Left ventricle myocardium (tissue), 1 donor: Measurements from ENCODE around the genes IFITM5, IFITM1 and RNH1.

GRCh38 chr11:298361-299158 is 766 bp downstream of the IFITM5 start:
- PRO-cap, result no peak

GRCh38 chr11:299195-299741 is at the start of gene IFITM5:
TSS of gene IFITM5 (minus strand) at chr11:299526.
- PRO-cap, result no peak

DNA sequence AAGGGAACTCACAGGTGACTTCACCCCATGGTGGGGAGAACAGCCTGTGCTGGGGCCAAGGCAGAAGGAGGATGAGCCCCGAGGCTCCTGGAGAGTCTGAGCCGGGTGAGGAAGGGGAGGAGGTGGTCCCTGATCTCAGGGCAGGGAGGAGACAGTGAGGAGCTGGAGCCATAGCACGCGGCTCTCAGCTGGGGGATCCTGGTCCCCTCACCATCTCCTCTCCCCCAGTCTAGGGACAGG is 1.1 kb downstream of the IFITM2 start:
- PRO-cap, result no peak

DNA sequence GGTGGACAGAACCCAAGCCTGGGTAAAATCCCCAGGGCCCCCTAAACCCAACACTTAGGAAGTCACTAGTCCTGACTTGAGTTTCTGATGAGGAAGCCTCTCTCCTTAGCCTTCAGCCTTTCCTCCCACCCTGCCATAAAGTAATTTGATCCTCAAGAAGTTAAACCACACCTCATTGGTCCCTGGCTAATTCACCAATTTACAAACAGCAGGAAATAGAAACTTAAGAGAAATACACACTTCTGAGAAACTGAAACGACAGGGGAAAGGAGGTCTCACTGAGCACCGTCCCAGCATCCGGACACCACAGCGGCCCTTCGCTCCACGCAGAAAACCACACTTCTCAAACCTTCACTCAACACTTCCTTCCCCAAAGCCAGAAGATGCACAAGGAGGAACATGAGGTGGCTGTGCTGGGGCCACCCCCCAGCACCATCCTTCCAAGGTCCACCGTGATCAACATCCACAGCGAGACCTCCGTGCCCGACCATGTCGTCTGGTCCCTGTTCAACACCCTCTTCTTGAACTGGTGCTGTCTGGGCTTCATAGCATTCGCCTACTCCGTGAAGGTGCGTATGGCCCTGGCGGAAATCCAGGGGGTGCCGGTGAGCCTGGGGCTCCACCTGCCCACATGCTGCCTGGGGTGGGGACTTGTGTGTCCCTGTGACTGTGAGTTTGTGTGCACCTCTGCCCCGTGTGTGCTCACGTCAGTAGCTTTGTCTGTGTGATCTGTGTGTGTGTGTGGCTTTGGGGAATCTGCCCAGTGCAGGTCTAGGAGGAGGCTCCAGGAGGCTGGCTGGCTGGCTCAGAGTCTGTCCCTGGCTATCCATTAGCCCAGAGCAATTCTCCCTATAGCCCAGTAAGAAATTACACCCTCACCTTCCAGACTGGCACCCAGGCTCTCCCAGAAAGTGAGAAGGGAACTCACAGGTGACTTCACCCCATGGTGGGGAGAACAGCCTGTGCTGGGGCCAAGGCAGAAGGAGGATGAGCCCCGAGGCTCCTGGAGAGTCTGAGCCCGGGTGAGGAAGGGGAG is at the start of gene IFITM1:
Gene IFITM1 (plus strand): TSS at position 253 of the 1,036 bp plus-strand sequence.
- PRO-cap, result bidirectional peak, plus-strand start at position 253 of the sequence, minus-strand start at position 86 of the sequence; bidirectional peak, plus-strand start at position 805 of the sequence, minus-strand start at position 726 of the sequence

DNA sequence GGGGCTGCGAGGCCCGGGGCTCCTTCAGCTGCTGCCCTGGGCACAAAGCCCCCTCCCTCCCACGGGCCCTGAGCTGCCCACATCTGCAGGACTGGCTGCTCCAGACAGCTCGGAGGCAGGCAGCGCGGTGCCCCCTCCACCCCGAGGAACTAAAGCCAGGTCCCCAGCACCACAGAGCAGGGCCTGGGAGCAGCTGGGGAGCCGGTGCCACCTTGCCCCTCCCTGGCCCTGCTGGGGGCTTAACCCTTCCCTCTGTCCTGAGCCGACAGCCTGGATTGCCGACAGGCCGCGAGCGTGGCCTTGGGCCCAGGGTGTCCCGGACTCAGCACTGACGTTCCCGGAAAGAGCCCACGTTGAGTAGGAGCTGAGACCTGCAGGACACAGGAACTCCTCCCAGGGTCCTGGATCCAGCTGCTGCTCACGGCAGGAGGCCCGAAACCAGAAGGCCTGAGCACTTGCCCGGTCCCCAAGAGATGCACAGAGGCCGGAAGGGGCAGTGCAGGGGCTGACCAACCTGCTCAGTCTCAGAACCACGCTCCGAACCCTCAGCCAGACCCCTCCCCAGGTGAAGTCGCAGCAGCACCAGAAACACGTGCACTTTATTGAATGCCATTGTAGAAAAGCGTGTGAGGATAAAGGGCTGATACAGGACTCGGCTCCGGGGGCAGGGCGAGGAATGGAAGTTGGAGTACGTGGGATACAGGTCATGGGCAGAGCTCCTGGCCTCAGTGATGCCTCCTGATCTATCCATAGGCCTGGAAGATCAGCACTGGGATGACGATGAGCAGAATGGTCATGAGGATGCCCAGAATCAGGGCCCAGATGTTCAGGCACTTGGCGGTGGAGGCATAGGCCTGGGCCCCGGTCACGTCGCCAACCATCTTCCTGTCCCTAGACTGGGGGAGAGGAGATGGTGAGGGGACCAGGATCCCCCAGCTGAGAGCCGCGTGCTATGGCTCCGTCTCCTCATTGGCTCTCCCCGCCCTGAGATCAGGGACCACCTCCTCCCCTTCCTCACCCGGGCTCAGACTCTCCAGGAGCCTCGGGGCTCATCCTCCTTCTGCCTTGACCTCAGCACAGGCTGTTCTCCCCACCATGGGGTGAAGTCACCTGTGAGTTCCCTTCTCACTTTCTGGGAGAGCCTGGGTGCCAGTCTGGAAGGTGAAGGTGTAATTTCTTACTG is 1.2 kb downstream of the IFITM3 start:
- PRO-cap, result unidirectional peak, plus-strand start at position 1,027 of the sequence

DNA sequence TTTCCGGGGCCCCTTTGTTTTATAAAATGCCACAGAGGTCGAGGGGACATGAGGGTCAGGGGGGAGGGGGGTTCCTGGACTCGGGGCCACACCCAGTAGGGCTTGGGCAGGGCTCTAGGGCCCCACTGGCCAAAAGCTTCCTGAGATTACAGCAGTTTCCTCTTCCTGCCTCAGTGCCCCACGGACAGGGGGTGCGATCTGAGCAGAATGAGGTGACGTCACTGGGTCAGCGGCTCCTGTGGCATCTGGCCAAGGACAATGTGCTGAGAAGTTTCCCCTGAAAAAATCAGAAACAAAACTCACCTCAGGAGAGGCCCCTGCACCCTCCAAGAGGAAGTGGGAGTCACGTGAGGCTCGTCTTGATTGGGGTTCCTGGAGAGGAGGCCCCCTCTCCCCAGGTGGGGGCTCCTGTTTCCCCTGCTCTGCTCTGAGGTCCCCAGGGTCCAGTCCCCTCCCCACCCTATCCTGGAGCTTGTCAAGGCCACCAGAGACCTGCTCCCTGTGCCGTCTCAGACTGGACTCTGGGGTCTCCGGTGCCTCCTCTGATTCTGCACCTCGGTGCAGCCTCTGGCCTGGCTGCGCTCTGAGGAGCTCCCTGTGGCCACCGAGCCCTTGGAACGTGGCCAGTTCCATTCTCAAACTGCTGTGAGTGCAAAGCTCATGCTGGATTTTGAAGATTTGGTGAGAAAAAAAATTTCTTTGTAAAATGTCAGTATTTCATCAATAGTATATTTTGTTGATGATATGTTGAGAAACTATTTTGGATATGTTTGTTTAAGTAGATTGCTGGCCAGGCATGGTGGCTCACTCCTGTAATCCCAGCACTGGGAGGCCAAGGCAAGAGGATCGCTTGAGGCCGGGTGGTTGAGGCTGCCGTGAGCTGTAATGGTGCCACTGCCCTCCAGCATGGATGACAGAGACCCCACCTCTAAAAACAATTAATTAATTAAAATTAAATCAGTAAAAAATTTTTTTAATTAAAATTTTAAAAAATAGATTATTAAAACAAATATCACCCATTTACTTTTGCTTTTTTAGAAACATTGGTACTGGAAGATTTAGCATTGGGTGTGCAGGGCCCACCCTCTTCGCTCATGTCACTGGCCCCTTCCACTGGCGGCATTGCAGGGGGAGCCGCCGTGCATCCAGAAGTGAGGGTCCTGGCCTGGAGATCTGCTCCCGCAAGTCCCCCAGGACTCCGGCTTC is 6.7 kb upstream of the IFITM3 start:
- PRO-cap, result bidirectional peak, plus-strand start at position 512 of the sequence, minus-strand start at position 523 of the sequence; unidirectional peak, minus-strand start at position 569 of the sequence

- PRO-cap, result no peak
These were observed 908 bp upstream of the PKP3 start for GRCh38 chr11:392901-393700.

- PRO-cap, result no peak
These were observed 10.4 kb downstream of the PKP3 start for GRCh38 chr11:404280-404917.

- PRO-cap, result bidirectional peak, plus-strand start at chr11:506462, minus-strand start at chr11:506367; bidirectional peak, plus-strand start at chr11:506997, minus-strand start at chr11:506768; bidirectional peak, plus-strand start at chr11:507539, minus-strand start at chr11:507232
These were observed at the start of gene RNH1 for GRCh38 chr11:506204-507319. TSS of gene RNH1 (minus strand) at chr11:507242.

DNA sequence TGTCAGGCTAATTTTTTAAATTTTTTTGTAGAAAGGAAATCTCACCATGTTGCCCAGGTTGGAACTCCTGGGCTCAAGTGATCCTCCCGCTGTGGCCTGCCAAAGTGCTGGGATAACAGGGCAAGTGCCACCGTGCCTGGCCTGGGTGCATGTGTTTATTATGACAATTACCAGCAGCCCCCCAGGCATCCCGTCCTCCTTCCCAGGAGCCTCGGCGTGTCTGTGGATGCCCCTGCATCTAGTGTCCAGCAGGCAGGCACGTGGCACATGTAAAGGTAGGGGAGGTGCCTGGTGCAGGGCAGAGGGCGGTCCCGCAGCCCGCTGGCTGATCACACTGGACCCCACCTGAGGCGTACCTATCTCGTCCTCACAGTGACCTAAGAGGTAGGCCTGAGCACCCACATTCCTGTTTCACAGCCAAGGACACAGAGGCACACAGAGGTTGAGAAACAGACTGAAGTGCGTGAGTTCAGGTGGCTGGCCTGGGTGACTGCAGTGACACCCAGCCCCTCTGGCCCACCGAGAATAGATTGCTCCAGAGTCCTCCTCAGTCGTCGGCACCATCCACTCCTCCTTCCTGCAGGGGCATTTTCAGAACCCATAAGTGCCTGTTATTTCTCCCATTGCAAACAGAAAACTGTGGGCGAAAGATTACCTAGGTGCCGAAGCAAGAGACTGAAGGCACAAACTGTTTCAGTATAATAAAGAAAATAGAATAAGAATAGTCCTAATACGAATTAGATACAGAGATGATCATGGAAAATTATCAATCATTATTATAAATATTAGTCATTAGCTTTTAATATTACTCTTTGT is 3.0 kb upstream of the PHRF1 start:
- PRO-cap, result no peak

DNA sequence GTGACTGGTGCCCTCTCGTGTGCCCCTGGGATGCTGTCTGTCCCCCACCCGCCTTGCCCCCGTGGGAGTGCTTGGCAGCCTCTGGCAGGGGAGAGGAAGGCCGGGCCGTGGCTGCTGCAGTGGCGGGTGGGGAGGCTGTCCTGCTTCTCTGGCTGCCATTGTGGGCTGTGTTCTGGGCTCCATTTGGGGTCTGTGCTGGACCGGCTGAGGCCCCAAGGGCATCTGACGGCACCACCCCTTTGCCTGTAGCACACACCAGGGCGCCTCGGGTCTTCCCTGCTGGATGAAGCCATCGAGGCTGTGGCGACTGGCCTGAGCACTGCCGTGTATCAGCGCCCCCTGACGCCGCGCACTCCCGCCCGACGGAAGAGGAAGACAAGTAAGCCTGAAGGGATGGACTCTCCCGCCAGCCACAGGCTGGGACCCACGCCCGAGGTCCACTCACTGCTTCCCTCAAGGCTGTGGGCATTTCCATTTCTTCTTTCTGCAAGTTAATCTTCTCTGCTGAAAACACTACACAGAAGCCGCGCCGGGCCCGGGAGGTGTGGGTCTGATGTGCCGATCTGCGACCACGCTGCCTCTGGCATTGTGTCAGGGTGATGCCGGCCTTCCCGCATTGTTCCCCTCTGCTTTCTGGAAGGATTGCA is 17.5 kb downstream of the IRF7 start:
- PRO-cap, result no peak

- PRO-cap, result no peak
These were observed 8.6 kb downstream of the IRF7 start for GRCh38 chr11:607146-607640.

DNA sequence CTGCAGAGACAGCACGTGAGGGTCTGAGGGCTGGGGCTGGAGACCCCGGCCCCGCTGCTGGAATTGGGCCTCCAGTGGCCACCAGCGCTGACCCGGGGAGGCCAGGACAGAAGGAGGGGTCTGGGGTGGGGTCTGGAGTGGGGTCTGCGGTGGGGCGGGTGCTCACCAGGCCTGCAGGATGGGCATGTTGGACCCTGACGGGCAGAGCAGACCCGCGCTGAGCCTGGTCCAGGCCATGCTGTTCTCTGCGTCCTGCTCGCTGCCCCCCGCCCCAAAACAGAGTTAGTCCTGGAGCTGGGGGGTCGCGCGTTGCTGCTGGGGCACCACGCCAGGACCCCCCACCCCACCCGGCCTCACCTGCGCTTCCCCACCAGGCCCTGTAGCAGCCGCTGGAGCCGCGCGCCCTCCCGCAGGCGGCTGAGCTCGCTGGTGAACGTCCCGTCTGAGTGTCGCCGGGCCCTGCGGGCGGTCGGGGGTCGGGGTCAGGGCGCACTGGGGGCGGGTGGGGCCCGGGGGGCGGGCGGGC is 387 bp downstream of the SCT start:
- PRO-cap, result no peak

GRCh38 chr11:762947-763984 is 14.0 kb downstream of the GATD1 start:
- PRO-cap, result no peak

GRCh38 chr11:803222-803624 is 1.8 kb downstream of the PIDD1 start:
- PRO-cap, result no peak

DNA sequence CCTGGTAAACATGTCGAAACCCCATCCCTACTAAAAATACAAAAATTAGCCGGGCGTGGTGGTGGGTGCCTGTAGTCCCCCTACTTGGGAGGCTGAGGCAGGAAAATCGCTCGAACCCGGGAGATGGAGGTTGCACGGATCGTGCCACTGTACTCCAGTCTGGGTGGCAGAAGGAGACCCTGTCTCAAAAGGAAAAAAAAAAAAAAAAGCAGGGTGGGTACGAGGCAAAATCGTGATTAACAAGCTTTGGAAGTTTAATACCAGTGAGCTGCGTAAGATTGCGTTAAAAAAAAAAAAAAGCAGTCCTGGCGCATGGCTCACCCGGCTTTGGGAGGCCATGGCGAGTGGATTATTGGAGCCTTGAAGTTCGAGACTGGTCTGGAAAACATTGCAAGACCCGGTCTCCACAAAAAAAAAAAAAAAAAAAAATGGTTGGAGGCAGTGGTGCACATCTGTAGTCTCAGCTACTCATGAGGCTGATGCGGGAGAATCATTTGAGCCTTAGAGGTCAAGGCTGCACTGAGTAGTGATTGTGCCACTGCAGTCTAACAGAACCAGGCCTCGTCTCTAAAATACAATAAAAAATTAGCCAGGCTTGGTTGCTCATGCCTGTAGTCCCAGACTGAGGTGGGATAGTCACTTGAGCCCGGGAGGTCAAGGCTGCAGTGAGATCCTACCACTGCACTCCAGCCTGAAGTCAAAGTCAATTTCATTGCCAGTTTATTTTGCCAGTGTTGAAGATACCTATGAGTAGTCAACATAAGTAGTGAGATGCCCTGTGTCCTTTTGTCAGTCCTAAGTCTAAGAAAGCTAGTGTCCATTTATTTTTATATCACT is 1.1 kb downstream of the RPLP2 start:
- PRO-cap, result no peak

DNA sequence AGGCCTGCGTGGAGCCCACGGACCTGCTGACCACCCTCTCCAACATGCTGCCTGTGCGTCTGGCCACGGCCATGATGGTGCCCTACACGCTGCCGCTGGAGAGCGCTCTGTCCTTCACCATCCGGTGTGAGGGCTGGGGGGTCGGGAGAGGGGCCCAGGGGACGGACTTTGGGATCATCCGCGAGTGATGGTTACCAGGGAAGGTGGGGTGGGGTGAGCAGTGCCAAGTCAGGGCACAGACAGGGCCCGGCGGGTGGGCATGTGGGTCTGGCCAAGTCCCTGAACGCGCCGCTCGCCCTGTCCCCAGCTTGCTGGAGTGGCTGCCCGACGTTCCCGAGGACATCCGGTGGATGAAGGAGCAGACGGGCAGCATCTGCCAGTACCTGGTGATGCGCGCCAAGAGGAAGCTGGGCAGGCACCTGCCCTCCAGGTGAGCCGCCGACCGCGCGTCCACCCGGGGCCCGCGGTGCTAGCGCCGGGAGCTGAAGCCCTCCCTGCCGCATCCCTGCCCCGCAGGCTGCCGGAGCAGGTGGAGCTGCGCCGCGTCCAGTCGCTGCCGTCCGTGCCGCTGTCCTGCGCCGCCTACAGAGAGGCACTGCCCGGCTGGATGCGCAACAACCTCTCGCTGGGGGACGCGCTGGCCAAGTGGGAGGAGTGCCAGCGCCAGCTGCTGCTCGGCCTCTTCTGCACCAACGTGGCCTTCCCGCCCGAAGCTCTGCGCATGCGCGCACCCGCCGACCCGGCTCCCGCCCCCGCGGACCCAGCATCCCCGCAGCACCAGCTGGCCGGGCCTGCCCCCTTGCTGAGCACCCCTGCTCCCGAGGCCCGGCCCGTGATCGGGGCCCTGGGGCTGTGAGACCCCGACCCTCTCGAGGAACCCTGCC is 3.5 kb upstream of the CRACR2B start:
- PRO-cap, result no peak

DNA sequence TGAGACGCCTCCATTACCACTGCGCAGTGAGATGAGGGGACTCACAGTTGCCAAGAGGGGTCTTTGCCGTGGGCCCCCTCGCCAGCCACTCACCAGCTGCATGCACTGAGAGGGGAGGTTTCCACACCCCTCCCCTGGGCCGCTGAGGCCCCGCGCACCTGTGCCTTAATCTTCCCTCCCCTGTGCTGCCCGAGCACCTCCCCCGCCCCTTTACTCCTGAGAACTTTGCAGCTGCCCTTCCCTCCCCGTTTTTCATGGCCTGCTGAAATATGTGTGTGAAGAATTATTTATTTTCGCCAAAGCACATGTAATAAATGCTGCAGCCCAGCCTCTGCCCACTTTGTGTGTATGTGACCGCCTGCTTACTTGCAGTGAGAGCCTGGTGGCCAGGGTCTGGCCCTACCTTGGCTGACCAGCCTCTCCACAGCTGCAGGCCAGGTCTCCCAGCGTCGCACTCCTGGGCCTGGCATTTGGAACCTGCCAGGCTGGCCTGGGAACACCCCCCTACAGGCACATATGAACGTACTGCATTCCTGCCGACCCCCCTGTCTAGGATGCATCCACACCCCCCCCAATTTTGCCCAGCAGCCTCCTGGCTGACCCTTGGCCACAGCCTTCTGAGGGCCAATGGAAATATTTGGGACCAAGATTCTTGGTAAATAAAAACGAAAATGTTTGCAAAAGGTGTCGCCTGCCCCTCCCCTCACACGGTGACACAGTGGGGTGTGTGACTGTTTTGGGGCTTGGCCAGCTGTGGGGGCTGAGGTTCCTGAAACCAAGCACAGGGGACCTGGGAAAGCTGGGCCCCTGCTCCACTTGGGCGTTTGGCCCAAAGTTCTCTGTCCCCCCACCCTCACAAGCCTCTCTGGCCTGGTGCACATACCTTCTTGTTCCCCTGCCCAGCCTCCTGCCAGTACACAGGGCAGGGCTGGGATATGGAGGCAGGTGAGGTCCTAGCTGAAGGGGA is 2.5 kb upstream of the CRACR2B start:
- PRO-cap, result no peak

DNA sequence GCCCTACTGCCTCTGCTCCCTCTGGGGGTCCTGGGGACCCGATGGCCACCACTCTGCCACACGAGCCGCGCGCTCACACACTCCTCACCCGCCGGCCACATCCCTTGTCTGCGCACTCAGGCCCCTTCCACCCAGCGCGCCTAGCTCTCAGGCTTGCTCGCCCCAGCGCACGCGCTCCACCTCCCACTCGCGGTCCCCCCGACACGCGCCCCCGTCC is 393 bp downstream of the CHID1 start:
- PRO-cap, result no peak

- PRO-cap, result no peak
These were observed 40.6 kb downstream of the MUC6 start for GRCh38 chr11:995626-996524.